Heart right ventricle (tissue), 2 donors: ENCODE data around the genes TRIM2 and RNF175.

DNA sequence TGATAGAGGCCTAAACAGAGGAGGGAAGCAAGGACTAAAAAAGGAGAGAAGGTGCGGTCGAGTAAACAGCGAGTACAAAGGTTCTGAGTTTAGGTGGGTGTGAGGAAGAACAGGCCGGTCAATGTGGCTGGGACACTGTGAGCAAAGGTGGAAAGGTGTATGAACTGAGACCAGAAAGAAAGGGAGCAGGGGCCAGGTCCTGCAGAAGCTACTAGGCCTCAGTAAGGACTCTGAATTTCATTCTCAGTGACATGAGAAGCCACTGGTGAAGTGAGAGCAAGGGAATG, 17.9 kb downstream of the PRSS48 start:
- PRO-cap, 2 experiments = no peak in any of the 2 experiments

GRCh38 chr4:151760281-151760878, 427 bp downstream of the GATB start:
- PRO-cap, 2 experiments = no peak in any of the 2 experiments

DNA sequence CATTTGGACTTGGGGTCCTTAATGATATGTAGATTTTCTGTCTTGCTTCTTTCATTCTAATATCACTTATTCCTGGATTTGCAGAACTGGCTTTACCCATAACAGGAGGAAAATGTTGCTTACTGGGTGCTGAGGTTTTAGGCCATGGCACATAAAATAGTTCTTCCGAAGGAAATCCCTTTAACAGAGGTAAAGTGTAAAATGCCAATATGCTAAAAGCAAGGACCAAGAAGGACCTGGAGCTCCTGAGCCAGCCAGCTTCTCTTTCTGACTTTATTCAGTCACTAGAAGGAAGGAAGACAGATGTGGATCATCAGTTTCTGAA, 21.0 kb upstream of the GATB start:
- PRO-cap, 2 experiments = no peak in any of the 2 experiments

- PRO-cap, 2 experiments = peak in 1 of 2 experiments; most common plus-strand start chr4:152038613 (in 1); most common minus-strand start chr4:152038400 (in 1)
Observed at GRCh38 chr4:152038288-152038787, 277.5 kb upstream of the GATB start.

DNA sequence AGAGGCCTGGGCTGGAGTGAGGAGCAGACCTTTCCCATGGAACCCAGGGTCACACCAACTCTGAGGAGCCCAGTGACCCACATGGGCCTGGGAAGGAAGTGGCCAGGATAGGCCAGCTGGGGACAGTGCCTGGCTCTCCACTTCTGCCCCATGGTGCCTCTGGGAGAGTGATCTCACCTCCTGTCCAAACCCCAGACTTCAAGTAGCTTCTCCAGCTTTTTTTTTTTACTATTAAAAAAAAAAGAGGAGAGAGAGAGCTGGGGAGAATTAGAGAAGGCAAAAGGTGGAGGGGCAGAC, 311.9 kb downstream of the FBXW7 start:
- PRO-cap, 2 experiments = no peak in any of the 2 experiments

DNA sequence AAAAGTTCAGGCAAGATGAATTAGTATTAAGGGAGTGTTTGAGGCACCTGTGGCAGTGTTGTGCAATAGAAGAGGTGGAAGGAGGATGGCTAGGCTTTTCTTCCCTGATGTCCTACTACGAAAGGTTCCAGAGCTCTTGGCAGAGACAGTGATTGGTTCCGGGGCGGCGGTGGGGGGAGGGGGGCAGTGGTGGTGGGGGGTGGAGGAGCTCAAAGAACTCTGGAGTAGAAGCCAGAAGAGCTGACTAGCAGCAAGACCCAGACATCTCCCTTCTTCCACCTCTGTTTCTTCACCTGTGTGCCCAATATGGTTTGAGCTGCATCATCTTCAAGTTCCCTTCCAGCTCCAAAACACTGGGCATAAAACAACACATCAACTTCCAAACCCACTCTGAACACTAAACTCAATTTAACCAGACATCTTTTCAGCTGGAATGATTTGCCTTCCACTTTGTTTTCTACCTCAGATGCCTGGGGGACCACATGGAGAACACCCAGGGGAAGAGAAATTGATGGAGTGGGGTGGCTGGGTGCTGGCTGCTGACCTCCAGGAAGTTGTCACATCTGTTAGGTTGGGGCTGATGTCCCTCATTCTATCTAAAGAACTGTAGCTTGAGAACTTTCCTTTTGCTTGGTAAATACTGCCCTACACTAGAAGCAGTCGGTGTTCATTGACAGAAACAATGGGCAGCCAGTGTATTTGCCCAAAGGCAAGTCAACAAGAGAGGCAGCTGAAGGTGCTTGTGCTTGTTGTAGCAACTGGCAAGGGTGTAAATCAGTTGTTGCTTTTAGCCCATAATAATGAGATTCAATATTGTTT, 1.2 kb downstream of the TMEM154 start:
- PRO-cap, 2 experiments = no peak in any of the 2 experiments

GRCh38 chr4:152691285-152691785, 11.5 kb upstream of the TMEM154 start:
- PRO-cap, 2 experiments = peak in 1 of 2 experiments; most common plus-strand start chr4:152691533 (in 1); most common minus-strand start chr4:152691339 (in 1)

- PRO-cap, 2 experiments = peak in 1 of 2 experiments; most common minus-strand start chr4:152780678 (in 1)
Observed at GRCh38 chr4:152780496-152780980, 784 bp downstream of the ARFIP1 start.

- PRO-cap, 2 experiments = no peak in any of the 2 experiments
Observed at GRCh38 chr4:152889814-152890394, 46.2 kb upstream of the FHDC1 start.

GRCh38 chr4:152957251-152958280, 21.4 kb downstream of the FHDC1 start:
- PRO-cap, 2 experiments = no peak in any of the 2 experiments

- PRO-cap, 2 experiments = no peak in any of the 2 experiments
Observed at GRCh38 chr4:152972878-152973533, 36.9 kb downstream of the FHDC1 start.

GRCh38 chr4:152991910-152992540, 55.9 kb downstream of the FHDC1 start:
- PRO-cap, 2 experiments = no peak in any of the 2 experiments

DNA sequence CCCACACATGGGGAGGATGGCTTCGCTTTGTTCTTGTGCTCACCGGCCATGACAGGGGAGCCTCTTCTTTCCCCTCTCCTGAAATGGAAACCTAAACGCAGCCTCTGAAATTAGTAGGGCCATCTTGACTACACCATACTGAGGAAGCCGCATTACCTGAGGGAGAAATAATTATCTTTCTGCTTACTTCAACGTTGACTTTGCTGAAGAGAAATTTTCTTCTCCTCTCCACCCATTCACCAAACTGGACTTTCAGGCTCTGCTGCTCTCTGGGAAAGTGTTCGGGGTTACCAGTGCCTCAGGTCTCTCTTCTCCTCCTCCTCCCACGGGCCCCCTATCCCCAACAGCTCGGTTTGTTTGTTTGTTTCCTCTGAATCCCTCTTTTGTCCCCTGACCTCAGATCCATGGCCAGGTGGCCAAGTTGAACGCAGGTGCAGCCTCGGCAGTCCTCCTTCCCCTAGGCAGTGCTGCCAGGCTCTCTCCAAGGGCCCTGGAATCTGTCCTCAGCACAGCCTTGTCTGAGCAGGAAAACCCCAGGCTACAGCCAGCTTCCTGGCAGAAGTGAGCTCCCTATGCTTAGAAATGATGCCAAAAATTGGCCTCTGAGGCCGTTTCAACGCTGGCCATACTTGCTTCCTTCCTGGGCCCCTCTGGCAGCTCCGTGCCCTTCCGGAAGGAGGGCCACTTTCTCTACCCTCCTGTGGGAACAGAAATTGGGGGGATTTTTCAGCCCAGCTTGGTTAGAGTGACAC, 60.0 kb downstream of the FHDC1 start:
- PRO-cap, 2 experiments = no peak in any of the 2 experiments

- PRO-cap, 2 experiments = peak in 2 of 2 experiments; most common plus-strand start chr4:153204446 (in 1)
Observed at GRCh38 chr4:153204335-153205504, at the start of gene TRIM2. TSS of gene TRIM2 (plus strand) at chr4:153204443.

GRCh38 chr4:153486305-153486682, 20.1 kb downstream of the TMEM131L start:
- PRO-cap, 2 experiments = peak in 1 of 2 experiments; most common plus-strand start chr4:153486528 (in 1); most common minus-strand start chr4:153486409 (in 1)

GRCh38 chr4:153520238-153521577, 54.5 kb downstream of the TMEM131L start:
- PRO-cap, 2 experiments = no peak in any of the 2 experiments

DNA sequence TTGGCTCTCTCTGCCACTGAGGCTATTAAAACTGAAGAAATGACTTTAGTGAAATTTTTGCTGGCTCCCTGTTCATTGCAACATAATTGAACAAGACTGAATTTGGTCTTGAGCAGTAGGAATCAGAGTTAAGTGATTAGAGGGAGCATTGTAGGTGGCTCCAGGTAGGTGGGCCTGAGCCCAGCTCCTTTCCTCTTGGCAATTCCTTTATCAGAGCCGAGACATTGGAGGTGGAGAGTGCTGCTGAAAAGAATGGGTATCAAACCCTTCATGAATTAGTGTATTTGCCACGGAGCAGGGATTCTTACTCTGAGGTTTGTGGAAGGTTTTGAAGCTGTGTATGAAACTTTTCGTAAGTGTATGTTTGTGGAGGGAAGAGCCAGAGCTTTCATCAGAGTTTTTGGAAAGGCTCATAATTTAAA, 88.6 kb downstream of the TMEM131L start:
- PRO-cap, 2 experiments = peak in 1 of 2 experiments; most common plus-strand start position 219 of the sequence (in 1)

DNA sequence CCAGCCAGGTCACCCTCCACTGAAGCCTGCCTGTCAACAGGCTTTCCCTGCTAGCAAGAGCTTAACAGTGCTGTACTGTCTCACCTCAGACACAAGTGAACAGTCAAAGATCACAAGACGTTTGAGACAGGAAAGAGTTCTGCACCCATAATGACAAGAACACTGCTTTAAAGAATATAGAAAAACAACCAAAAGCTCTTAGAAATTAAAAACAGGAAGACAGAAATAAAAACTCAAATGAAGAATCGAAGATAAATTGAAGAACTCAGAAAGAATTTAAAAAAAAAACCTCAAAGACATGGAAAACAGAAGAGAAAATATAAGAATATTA, 4.6 kb downstream of the RNF175 start:
- PRO-cap, 2 experiments = no peak in any of the 2 experiments

DNA sequence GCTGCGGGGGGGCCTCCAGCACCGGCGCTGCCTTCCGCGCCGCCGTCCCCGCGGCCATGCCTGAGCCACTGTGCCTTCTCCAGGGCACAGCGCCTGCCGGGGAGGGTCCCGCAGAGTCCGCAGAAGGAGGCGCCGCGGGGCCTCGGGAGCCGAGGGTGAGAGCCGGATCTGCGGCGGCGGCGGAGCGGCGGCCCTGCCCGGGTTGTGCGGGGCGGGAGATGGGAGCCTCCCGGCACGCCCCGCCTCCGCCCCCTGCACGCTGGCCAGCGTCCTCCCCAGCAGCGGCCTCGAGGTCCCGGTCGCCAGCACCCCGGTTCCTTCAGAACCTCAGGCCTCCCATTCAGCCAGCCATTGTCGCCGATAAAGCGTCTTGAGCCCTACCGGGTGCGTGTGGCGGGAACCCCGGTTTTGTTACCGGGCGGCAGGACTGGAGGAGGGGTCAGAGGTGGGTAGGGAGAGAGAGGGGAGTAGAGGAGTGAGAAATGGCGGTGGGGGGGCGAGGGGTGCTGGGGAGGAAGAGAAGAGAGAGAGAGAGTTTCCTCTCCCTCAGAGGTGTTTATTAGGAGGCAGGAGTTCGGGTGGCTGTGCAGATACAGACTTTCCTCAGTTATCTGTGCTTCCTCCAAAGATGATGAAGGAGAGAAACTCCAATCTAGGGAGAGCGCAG, at the start of gene RNF175:
TSS of gene RNF175 (minus strand) at position 220 of the 667 bp plus-strand sequence.
- PRO-cap, 2 experiments = no peak in any of the 2 experiments

DNA sequence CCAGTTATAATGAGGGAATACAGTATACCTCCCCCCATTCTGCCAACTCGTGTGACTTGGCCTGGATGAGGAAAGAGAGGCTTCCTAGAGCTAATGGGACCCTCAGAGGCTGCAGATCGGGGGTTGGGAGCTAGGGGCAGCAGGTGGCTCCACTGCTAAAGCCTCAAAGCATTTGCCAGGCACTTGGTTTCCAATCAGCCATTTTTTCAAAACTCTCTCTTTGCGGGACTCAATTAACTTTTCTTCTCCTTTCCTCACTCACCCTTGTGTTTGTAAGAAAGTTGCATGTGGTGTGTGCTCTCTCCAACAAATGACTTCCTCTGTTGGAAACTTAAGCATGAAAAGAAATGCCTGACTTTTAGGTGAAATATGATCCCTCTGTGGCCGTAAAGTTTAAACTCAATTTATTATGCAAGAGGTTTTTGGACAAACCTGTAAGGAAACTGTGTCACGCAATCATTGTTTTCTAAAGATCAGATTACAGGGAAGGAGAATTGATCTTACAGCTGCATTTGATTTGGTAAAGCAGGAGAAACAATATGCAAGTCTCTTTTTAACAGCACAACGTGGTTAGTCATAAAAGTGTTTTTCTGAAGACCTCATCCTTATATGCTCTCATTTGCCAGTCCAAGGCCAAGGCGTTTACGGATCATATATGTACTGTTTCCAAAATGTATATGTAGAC, 7.0 kb downstream of the SFRP2 start:
- PRO-cap, 2 experiments = no peak in any of the 2 experiments